T47D (cell line): ENCODE measurements around the genes EIF4A1, ATP1B2, TP53 and TRAPPC1.

DNA sequence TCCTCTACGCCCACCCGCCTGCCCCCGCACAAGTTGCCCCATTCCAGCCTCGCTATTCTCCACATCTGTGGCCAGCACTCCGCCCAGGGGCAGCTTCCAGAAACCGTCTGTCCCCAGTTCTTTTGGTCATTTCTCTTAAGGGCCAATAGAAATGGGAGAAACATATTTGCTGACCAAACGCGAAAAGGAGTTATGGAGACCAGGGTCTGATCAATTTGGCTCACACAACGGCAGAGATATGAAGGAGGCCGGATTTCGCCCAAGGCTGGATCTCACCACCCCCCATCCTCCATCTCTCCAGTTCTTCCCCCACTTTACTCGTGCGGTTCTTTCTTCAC is 1.7 kb upstream of the FGF11 start:
- RRBS = 85% methylated on average over 4 of the region's 13 CpGs

- RRBS = no CpG with 5 or more reads among the region's 48 CpGs
Measured at GRCh38 chr17:7445205-7445998, 541 bp downstream of the CHRNB1 start.

GRCh38 chr17:7498880-7499648 is 17.8 kb downstream of the SLC35G6 start:
- RRBS = no CpG with 5 or more reads among the region's 19 CpGs

GRCh38 chr17:7572266-7573121 is at the start of gene EIF4A1:
TSS of gene EIF4A1 (plus strand) at chr17:7572825.
- RRBS = 2% methylated on average over 31 of the region's 63 CpGs

GRCh38 chr17:7576099-7576963 is 3.1 kb upstream of the CD68 start:
- RRBS = no CpG with 5 or more reads among the region's 18 CpGs

DNA sequence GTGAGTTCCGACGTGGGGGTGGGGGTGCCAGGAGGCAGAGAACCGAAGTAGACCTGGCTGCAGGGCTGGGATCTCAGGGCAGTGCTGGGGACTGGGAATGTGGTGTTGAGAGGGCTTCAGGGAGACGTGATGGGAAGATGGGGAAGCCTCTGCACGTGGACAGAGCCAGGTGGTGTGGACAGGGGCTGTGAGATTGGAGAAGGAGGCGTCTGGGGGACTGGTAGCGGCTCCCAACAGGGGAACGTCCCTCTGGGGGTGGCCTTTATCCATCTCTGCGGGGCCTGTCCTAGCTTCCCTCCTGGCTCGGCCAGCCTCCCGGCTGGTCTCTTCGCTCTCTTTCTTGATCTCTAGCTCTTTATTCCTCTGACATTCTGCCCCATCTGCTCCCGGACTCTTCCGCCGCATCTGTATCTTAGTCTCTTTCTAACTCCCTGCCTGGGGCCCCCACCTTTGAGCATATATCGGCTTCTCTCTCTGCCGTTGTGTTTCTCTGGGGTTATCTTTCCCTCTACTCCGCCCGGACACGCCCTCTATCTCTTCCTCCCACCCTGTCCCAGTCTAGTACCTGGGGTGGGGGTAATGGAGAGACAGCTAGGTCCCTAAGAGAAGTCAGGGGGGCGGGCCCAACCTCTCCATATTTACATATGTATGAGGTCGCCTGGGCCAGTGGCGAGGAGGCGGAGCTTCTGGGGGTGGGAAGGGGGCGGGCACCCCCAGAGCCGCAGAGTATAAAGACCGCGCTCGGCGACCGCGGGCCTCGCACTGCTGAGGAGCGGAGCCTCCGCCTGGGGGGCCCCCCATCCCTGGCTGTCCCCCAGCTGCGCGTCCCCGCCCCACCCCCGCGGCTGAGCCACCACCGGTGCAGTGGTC is at the start of gene ATP1B2:
Gene ATP1B2 (plus strand): TSS at position 760 of the 870 bp plus-strand sequence.
- RRBS = 12% methylated on average over 1 of the region's 41 CpGs

- RRBS = no CpG with 5 or more reads among the region's 4 CpGs
Measured at GRCh38 chr17:7678200-7678440, 9.2 kb downstream of the TP53 start.

DNA sequence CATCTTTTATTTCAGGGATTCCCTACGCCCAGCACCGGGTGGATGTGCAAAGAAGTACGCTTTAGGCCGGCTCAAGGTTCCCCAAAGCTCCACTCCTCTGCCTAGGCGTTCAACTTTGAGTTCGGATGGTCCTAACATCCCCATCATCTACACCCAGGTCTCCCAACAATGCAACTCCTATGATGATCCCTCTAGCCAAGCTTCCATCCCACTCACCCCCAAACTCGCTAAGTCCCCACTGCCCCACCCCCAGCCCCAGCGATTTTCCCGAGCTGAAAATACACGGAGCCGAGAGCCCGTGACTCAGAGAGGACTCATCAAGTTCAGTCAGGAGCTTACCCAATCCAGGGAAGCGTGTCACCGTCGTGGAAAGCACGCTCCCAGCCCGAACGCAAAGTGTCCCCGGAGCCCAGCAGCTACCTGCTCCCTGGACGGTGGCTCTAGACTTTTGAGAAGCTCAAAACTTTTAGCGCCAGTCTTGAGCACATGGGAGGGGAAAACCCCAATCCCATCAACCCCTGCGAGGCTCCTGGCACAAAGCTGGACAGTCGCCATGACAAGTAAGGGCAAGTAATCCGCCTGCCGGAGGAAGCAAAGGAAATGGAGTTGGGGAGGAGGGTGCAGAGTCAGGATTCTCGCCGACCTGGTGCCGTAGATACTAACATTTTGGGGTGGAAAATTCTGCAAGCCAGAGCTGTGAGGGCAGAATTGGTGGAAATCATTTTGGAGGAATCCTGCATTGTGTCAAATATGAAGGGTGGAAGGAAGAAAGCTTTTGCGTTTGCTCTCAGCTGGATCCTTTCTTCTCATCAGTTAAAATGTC is at the start of gene TP53:
Gene TP53 (minus strand): TSS at position 453 of the 823 bp plus-strand sequence.
- RRBS = no CpG with 5 or more reads among the region's 29 CpGs

- RRBS = 2% methylated on average over 36 of the region's 76 CpGs
Measured at GRCh38 chr17:7835282-7836217, 1.5 kb downstream of the KDM6B start.

GRCh38 chr17:7839443-7839672 is 5.3 kb downstream of the KDM6B start:
- RRBS = no CpG with 5 or more reads among the region's 4 CpGs

DNA sequence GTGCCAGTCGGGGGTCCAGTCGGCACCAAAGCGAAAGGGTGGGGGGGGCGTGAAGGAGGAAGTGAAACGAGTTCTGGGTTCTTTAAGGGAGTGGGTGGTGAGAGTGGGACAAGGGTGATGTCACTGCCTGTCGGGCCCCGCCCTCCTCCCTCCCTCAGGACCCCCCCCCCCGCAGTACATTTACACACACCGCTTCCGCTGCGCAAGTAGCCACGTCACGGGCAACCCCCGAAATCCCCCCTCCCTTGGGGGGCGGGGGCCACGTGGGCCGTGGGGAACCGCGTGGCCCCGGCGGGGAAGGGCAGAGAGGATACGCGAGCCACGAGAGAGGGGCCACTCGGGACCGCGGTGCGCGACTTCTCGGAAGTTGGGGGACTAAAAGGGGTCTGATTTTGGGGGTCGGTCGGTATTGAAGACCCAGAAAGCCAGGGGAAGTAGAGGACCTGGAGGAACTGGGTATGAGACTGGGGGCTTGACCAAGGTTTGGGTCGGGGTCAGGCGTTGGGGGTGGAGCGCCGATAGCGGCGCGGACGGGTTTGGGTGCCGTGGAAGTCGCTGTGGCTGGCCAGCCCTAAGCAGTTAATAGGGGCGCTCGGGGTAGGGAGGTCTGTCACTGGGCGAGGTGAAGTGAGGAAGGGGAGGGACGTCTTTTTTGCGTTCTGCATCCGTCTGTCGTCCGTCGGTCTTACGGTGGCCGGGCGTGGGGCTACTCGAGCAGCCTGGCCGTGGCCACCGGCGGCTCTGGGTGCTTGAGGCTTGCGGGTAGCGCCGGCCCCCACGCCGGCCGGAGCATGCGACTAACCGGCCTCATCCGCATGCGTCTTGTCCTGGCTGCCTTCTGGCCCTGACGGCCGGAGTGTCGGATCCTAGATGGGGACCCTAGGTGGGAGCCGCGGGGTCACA is 10.1 kb downstream of the KDM6B start:
- RRBS = 1% methylated on average over 13 of the region's 73 CpGs

DNA sequence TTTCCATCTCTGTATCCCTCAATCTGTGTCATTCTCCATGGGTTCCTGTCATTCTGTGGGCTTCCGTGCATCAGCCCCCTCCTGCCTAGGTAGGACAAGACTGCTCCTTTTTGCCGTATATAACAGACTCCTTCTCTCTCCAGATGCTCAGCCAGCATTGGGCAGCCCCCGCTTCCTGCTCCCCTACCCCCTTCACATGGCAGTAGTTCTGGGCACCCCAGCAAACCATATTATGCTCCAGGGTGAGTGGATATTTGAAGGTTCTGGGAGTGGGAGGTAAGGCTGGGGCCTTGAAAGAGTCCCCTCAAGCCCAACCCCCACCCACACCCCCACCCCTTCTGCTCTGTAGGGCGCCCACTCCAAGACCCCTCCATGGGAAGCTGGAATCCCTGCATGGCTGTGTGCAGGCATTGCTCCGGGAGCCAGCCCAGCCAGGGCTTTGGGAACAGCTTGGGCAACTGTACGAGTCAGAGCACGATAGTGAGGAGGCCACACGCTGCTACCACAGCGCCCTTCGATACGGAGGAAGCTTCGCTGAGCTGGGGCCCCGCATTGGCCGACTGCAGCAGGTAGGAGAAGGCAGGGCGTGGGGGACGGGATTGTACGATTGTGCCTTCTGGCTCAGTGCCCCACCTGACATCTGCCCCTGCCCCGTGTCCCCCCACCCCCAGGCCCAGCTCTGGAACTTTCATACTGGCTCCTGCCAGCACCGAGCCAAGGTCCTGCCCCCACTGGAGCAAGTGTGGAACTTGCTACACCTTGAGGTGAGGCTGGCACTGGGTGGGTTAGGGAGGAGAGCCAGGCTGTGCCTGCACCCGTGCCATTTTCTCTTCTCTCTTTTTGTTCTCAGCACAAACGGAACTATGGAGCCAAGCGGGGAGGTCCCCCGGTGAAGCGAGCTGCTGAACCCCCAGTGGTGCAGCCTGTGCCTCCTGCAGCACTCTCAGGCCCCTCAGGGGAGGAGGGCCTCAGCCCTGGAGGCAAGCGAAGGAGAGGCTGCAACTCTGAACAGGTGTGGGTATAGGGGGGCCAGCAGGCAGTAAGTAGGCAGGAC is 8.8 kb upstream of the TMEM88 start:
- RRBS = no CpG with 5 or more reads among the region's 25 CpGs

DNA sequence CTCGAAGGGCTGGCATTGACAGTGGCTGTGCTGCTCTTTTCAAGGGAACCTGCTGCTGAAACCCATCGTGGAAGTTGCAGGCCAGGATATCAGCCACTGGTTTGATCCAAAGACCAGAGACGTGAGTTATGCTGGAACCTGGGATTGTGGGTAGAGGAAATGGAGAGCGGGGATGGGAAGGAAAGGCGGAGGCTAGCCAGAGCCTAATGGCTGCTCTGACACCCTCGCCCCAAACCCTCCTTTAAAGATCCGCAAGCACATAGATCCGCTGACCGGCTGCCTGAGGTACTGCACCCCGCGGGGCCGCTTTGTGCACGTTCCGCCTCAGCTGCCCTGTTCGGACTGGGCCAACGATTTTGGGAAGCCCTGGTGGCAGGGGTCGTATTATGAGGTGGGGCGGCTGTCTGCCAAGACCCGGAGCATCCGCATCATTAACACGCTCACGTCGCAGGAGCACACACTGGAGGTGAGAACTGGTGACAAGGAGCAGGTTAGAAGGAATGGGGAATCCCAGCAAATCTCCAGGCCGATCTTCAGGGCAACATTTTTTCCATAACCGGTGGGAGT is 639 bp downstream of the CYB5D1 start:
- RRBS = no CpG with 5 or more reads among the region's 25 CpGs

- RRBS = no CpG with 5 or more reads among the region's 11 CpGs
Measured at GRCh38 chr17:7885747-7885997, 2.9 kb upstream of the CHD3 start.

- RRBS = 3% methylated on average over 11 of the region's 60 CpGs
Measured at GRCh38 chr17:7931561-7932462, at the start of gene TRAPPC1. TSS of gene TRAPPC1 (minus strand) at chr17:7931946.

- RRBS = no CpG with 5 or more reads among the region's 6 CpGs
Measured at GRCh38 chr17:7997074-7997618, 5.3 kb upstream of the GUCY2D start.

- RRBS = no CpG with 5 or more reads among the region's 6 CpGs
Measured at GRCh38 chr17:8154761-8154965, 2.5 kb upstream of the PER1 start.

GRCh38 chr17:8154966-8155919 is 3.0 kb upstream of the PER1 start:
- RRBS = 3% methylated on average over 3 of the region's 15 CpGs

DNA sequence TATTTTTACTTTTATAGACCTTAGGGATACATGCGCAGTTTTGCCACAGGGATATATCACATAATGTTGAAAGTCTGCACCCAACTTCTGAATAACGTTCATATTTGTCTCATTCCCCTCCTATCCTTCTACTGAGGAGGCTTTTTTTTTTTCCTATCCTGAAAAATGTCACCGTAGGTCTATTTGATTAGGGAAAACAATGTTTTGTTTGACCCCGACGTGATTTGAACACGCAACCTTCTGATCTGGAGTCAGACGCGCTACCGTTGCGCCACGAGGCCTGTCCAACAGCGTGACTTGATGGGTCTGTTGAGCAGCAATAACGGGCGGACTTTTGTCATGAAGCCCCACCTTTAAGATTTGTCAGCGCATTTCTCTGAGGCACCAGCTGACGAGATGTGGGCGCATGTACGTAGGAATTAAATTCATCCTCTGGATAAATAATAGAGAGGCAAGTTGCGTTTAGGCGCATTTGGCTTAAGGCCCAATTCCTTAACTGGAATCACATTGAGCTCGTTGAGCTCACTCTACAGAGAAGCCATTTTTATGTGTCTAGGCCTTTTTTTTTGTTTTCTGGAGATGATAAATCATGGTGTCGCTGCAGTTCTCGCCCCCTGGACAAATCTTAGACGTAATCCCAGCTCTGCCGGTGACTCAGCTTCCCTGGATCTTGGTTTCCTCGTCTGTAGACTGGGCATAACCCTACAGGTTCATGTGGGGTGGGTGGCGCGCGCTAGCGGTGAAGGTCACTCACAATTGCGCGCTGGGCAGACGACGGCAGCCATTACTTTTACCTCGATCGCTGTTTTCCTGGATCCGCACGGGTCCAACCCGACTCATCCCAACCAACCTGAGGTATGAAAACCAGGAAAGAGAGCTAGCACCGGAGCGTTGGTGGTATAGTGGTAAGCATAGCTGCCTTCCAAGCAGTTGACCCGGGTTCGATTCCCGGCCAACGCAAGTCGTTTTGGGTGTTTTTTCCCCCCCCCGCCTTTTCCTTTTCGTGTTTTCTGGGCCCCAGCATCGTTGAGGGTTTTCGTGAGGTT is 10.6 kb upstream of the AURKB start:
- RRBS = 0% methylated on average over 2 of the region's 50 CpGs